ENCODE data around the genes STX2 and PUS1.

- PRO-cap, 8 experiments = peak in 4 of 8 experiments; most common plus-strand start chr12:128783532 (in 3); most common minus-strand start chr12:128783395 (in 2)
Observed at GRCh38 chr12:128783113-128783729, 40.5 kb downstream of the SLC15A4 start.

GRCh38 chr12:128798679-128799572, 24.8 kb downstream of the SLC15A4 start:
- PRO-cap, 8 experiments = no peak in any of the 8 experiments

GRCh38 chr12:130044664-130045549, 117.4 kb upstream of the FZD10 start:
- PRO-cap, 8 experiments = no peak in any of the 8 experiments

DNA sequence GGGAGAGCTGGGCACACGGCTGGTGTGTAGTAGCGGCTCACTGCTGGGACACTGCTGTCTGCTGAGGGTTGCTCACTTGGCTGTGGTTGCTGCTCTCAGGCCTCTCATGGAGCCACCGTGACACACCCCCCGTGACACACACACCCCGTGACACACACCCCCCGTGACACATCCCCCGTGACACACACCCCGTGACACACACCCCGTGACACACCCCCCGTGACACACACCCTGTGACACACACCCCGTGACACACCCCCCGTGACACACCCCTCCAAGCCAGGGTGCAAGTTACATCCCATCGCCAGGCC, 42.8 kb upstream of the FZD10 start:
- PRO-cap, 8 experiments = no peak in any of the 8 experiments

- PRO-cap, 8 experiments = no peak in any of the 8 experiments
Observed at GRCh38 chr12:130801358-130801865, 37.6 kb downstream of the STX2 start.

GRCh38 chr12:130838786-130839969, at the start of gene STX2:
STX2 (minus strand) TSS chr12:130839250.
- PRO-cap, 8 experiments = peak in 3 of 8 experiments; most common minus-strand start chr12:130839162 (in 1)

GRCh38 chr12:130868366-130869097, 3.3 kb upstream of the RAN start:
- PRO-cap, 8 experiments = no peak in any of the 8 experiments

GRCh38 chr12:130877011-130877988, 5.4 kb downstream of the RAN start:
- PRO-cap, 8 experiments = peak in 3 of 8 experiments; most common plus-strand start chr12:130877742 (in 2)

GRCh38 chr12:130878878-130879826, 7.3 kb downstream of the RAN start:
- PRO-cap, 8 experiments = peak in 6 of 8 experiments; most common plus-strand start chr12:130879188 (in 6)

DNA sequence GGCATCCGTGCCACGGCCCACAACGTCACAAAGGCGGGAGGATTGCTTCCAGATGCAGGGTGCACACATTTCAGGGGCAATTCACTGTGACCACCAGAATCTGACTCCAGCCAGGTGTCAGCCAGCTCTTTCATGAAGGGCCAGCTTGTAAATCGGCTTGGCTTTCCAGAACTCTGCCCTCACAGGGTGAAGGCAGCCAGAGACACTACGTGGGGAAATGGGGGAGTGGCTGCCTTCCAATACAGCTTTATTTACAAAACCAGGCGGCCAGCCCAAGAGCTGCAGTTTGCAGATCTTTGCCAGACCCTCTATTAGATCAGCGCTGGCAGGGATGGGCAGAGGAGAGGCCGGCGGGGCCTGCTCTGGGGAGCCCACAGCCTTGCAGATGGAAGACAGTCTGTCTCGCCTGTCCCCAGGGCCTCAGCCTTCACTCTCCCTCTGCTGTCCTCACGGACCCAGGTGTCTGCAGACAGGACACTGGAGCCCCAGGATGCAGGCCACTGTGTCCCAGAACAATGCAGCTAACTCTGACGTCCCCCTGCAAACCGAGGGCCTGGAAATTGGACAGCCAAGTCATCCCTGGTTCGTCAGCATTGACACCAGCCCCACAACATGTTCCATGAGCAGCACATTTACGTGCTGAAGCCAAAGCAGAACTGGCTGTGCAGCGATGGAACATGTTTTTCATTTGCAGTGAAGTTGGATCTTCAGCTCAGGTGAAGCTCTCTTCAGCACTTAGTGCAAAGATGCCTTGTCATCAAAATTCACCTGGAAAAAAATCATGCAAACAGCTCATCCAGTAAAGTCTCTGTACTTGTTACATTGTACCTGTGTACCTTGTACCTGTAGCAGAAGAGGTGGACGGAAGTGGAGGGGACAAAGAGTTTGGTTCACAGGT, 53.7 kb downstream of the ADGRD1 start:
- PRO-cap, 8 experiments = no peak in any of the 8 experiments

DNA sequence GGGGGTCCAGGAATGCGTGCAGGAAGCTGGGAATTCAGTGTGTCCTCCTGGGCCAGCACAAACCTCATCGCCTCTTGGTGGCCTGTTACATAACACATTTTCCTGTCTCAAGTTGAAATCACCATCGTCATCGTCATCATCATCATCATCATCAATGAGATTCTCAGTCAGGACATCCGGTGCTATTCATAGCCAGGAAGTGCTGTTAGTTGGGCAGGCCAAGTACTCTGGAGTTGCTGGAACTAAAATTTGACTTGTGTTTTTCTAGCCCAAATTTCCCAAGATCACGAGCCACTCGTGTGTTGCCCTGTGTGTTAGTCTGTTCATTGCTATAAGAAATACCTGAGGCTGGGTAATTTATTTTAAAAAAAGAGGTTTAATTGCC, 96.4 kb downstream of the ADGRD1 start:
- PRO-cap, 8 experiments = no peak in any of the 8 experiments

- PRO-cap, 8 experiments = no peak in any of the 8 experiments
Observed at GRCh38 chr12:131239715-131240191, 286.0 kb downstream of the ADGRD1 start.

DNA sequence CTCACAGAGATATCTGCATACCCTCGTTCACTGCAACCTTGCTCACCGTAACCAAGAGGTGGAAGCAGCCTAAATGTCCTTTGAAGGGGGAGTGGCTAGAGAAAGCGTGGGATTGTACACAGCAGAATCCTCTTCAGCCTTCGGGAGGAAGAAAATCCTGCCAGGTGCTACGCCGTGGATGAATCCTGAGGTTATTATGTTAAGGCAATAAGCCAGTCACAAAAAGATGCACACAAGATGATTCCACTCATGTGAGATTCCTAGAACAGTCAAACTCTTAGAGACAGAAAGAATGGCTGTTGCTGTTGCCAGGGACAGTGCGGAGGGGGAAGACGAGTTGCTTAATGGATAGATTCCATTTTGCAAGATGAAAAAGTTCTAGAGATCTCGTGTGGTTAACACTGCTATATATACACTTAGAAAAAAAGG, 39.6 kb upstream of the SFSWAP start:
- PRO-cap, 8 experiments = no peak in any of the 8 experiments

DNA sequence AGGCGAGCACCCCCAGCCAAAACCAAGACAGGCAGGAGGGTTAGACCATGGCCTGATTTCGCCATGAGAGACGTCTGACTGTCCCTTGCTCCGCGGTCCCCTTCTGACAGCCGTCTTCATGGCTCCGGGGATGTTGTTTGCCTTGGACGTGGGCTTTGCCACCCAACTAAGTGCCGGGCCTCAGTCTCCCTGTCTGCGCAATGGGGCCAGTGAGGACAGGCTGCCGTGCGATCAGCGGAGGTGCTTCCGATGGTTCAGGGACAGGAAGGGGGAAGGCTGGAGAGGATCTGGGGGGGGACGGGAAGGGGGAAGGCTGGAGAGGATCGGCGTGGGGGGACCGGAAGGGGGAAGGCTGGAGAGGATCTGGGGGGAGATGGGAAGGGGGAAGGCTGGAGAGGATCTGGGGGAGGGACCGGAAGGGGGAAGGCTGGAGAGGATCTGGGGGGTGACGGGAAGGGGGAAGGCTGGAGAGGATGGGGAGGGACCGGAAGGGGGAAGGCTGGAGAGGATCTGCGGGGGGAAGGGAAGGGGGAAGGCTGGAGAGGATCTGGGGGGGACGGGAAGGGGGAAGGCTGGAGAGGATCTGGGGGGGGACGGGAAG, 3.4 kb downstream of the MMP17 start:
- PRO-cap, 8 experiments = no peak in any of the 8 experiments

DNA sequence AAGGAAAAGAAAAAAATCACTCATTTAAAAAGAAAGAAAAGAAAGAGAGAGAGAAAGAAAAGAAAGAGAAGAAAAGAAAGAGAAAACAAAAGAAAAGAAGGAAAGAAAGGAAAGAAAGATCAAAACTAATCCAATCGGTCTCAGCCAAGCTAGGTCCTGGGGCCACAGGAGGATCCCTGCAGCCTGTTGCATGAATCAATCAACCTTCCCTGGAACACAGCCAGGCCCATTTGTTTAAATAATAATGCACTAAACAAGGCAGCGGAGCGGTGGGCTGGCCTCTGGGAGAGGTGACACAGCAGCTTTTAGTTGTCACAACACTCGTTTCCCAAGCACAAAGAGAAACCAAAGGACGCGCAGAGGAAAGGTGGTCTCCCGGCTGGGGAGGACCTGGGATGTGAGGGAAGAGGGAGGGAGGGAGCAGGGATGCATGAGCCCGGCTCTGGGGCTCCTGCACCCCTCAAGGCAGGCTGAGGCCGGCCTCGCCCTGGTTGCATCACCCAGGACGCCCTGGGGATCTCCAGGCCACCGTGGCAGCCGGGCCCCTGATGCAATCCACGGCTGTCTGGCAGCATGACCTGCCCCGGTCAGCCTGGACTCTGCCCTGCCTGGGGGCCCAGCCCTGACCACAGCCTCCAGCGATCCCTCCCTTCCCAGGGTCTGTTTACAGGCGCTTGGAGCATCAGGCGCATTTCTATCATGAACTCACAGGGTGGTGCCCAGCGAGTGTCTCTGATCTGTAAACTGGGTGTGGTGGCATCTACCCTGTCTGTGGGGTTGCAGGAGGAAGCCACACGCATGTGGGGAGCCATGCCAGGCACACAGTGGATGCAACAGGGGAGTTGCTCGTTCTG, 32.4 kb downstream of the MMP17 start:
- PRO-cap, 8 experiments = peak in 5 of 8 experiments; most common plus-strand start position 793 of the sequence (in 2); most common minus-strand start position 662 of the sequence (in 4)

DNA sequence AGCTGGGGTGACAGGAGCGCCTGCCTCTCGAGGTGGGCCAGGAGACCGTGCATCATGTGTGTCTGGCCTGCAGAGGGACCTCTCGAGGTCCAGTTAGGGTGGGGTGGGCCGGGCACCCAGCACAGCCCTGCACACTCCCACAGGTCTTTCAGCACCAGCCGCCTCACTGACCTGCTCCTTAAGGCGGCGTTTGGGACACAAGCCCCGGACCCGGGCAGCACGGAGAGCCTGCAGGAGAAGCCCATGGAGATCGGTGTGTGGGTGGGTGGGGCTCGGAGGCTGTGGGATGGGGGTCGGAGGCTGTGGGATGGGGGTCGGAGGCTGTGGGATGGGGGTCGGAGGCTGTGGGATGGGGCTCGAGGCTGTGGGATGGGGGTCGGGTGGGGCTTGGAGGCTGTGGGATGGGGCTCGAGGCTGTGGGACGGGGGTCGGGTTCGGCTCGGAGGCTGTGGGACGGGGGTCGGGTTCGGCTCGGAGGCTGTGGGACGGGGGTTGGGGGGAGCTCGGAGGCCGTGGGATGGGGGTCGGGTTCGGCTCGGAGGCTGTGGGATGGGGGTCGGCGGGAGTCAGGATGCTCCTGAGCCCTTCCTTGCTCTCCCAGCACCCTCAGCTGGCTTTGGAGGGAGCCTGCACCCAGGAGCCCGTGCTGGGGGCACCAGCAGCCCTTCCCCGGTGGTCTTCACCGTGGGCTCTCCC, 12.1 kb upstream of the PUS1 start:
- PRO-cap, 8 experiments = peak in 5 of 8 experiments; most common plus-strand start position 271 of the sequence (in 2)

- PRO-cap, 8 experiments = peak in 1 of 8 experiments; most common plus-strand start chr12:131919374 (in 1)
Observed at GRCh38 chr12:131919243-131919613, 9.8 kb upstream of the PUS1 start.

DNA sequence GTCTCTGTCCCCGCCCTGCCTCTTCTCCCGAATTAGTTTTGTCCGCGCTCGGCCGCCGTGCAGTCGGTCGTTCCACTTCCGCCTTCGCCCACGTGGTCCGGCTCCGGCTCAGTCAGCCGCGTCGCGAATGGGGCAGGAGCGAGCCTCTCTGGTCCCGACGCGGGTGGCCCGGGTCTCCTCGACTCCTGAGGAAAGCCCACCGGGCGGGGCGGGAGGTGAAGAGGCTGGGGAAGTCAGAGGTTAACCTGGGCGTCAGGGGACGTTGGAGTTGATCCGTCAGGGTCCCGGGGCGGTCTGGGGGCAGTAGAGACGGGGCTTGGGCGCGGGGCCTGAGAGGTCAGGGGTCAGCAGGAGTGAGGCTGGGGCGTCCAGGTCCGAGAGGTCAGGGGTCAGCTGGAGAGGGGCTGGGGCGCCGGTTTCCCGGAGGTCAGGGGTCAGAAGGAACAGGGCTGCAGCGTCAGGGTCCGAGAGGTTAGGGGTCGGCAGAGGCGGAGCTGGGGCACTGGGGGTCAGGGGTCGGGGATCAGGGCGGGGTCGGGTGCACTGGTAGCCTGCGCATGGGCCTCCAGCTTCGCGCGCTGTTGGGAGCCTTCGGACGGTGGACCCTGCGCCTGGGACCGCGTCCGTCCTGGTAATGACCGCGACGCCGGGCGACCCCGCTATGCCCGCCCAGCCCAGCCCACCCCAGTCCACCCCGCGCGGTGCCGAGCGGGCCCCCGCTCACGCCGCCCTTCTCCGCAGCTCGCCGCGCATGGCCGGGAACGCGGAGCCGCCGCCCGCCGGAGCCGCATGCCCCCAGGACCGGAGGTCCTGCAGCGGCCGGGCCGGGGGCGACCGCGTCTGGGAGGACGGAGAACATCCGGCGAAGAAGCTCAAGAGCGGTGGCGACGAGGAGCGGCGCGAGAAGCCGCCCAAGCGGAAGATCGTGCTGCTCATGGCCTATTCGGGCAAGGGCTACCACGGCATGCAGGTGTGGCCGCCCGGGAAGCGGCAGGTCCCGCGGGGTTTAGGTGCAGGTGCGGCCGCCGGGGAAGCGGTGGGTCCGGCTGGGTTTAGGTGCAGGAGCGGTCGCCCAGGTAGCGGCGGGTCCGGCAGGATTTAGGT, at the start of gene PUS1:
Gene PUS1 (plus strand): TSS at position 111 of the 1,104 bp plus-strand sequence.
- PRO-cap, 8 experiments = peak in 8 of 8 experiments; most common plus-strand start position 111 of the sequence (in 7)

DNA sequence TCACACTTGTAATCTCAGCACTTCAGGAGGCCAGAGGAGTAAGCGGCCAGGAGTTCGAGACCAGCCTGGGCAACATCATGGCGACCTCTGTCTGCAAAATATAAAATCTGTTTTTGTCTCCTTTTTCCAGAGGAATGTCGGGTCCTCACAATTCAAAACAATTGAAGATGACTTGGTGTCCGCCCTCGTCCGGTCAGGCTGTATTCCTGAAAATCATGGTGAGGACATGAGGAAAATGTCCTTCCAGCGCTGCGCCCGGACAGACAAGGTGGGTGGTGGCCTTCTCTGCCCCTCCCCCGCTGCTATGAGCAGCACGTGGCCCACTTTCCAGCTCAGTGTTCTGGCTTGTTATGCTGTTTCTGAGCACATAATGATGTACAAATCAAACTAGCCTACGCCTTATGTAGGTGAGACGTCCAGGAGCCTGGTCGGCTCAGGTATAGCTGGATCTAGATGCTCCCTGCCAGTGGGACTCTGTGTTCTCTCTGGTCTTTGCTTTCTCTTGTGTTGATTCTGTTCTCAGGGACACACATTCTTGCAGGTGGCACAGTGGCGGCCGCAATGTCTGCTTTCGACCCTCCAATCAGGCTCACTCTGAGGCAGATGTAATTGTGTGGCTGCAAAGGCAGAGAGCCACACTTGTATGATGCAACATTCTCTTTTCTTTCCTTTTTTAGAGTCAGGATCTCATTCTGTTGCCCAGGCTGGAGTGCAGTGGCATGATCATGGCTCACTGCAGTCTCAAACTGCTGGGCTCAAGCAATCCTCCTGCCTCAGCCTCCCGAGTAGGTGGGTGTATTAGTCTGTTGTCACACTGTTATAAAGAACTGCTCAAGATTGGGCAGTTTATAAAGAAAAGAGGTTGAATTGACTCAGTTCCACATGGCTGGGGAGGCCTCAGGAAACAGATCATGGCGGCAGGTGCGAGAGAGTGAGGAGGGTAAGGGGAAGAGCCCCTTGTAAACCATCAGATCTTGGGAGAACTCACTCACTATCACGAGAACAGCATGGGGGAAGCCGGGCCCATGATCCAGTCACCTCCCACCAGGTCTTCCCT, 3.3 kb downstream of the PUS1 start:
- PRO-cap, 8 experiments = no peak in any of the 8 experiments

GRCh38 chr12:131947390-131947909, 2.3 kb upstream of the EP400 start:
- PRO-cap, 8 experiments = no peak in any of the 8 experiments